ENCODE measurements around the gene CTXN1.

- PRO-cap: no peak
- CAGE, long polyA plus RNA: no peak
Measured at GRCh38 chr19:7730594-7731228, 1.2 kb downstream of the CLEC4G start.

DNA sequence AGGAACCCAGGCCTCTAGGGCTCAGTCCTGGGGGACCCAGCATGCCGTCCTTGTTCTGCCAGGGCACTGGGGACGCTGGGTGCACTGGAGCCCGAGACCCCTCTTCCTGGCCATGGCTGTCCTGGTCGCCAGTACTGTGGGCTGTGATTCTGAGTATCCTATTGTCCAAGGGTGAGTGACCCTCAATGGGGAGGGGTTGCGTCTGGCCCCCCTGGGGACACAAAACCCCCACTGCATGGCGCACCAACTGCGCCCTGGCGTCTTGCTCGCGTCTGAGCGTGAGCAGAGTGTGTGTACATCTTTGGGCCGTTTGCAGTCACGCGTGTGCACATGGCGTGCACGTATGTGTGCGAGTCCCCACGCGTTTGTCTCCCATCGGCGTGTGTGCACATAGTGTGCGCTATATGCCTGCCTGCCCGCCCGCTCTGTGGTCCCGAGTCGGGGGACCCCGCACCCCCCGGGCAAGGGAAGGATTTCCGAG is 24.8 kb downstream of the CLEC4M start:
- PRO-cap: no peak
- CAGE, long polyA plus RNA: no peak

- PRO-cap: no peak
- CAGE, long polyA plus RNA: no peak
Measured at GRCh38 chr19:7789357-7789965, 26.4 kb downstream of the CLEC4M start.

GRCh38 chr19:7872164-7872613 is 2.0 kb downstream of the PRR36 start:
- PRO-cap: no peak
- CAGE, long polyA plus RNA: no peak

DNA sequence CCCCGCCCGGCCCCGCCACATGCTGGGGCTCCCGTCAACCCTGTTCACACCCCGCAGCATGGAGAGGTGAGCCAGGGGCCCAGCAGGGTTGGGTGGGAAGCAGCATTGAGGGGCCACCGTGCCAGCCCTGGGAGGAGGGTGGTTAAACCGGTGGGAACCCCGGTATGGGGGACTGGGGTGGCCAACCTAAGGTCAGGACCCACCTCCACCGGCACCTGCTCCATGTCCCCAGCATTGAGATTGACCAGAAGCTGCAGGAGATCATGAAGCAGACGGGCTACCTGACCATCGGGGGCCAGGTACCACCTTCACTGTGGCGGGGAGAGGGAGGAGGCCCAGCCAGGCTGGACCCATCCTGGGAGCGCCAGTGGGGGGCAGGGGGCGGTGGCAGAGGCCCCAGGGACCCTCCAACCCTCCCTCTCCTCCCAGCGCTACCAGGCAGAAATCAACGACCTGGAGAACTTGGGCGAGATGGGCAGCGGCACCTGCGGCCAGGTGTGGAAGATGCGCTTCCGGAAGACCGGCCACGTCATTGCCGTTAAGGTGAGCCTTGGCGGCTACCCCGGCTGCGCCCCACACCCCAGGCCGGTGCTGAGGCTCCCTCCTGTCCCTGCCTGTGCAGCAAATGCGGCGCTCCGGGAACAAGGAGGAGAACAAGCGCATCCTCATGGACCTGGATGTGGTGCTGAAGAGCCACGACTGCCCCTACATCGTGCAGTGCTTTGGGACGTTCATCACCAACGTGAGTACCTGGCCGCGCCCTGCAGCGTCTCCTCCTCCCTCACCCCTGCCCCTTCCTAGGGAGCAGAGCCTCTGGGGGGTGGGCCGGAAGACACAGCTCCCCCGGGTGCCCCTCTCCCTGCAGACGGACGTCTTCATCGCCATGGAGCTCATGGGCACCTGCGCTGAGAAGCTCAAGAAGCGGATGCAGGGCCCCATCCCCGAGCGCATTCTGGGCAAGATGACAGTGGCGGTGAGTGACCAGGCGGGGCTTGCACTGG is 4.5 kb upstream of the TGFBR3L start:
- PRO-cap: no peak
- CAGE, long polyA plus RNA: no peak

DNA sequence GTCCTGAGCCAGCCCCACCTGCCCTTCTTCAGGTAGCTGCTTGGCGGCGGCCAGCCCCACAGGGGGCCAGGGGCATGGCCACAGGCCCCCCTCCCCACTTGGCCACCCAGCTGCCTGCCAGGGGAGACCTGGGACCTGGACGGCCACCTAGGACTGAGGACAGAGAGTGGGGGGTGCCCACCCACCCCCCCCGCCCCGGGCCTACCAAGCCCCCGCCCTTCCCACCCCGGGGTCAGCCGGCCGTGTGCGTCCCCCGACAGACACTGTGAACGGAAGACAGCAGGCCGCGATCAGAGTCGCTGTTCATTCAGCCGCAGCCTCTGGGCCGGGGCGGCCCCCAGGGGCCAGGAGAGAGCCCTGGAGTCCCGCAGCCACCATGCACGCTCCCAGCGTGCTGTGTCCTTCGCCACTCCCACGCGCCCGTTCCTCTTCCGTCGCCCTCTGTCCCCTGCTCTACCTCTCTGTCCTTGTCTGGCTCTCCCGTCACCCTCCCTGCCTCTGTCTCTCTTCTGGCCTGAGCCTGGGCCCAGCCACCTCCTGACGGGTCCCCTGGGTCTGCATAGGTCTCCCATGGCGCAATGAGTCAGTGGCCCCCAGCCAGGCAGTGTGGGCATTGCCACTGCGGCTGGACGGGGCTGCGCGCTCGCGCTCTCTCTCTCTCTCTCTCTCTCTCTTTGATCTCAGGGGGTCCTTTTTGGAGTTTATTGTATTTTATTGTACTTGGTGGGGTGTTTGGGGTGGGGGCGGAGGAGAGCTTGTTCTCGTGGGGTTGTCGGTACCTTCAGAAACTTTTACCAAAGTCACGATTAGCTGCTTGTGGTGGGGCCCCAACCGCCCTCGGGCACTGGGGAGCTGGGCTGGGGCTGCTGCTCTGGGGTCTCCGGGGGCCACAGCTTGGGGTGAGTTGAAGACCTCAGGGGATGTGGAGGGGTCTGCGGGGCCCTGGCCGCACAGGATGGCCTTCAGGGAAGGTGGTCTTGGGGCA is 1.9 kb upstream of the TGFBR3L start:
- PRO-cap: no peak
- CAGE, long polyA plus RNA: no peak

GRCh38 chr19:7913381-7914530 is 874 bp upstream of the TGFBR3L start:
- PRO-cap: no peak
- CAGE, long polyA plus RNA: start-site peak on the minus strand at chr19:7913790-7913877, 8 and 5 reads in 2 replicates

DNA sequence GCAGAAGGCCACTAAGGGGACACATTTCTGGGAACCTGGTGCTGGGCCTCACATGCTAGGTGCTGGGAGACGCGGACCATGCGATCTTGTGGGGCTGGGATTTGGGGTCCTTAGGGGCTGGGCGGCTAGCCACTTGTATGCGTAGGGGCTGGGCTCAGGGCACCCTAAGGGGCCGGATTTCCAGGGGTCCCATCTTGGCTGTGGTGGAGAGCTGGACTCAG is 2.4 kb downstream of the TGFBR3L start:
- PRO-cap: no peak
- CAGE, long polyA plus RNA: no peak

DNA sequence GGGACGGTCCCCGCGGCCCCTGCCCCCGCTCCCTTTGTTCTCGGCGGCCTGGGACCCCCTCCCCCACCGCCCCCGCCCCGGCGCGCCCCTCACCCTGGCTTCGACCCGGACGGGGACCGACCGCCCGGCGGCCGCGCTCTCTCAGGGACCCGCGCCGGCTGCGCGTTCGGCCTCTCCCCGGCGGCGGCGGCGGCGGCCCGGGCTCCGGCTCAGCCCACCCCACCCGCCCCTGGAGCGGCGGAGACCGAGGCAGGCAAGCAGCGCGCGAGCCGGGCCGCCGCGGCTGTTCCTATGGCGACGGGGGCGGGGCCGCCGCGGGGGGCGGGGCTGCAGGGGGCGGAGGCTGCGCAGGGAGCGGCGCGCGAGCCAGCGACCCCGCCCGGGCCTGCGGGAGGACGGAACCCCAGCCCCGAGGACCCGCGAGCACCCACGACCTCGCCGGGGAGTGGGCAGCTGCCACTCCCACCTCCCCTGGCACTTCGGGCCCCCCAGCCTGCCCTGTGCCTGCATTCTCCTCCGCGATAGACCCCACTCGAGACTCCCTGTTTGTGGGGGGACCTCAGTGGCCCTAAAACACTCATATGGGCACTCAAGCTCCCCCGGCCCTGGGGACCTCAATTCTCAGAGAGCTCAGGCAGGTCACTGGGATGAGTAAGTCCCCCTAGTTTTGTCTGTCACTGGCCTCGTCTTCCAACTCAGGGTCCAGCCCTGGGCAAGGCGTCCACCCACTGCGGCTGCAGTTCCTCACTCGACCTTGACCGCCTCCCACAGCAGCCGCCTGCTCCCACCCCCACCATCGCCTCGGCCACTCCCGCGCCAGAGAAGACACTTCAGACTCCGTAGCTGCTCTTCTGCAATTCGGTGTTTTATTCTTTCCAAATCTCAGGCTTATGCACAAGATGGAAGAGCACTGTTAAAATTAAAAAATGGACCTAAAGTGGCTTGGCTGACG is at the start of gene CTXN1:
CTXN1 (minus strand) TSS at position 262 of the 952 bp plus-strand sequence.
- PRO-cap: no peak
- CAGE, long polyA plus RNA: no peak

DNA sequence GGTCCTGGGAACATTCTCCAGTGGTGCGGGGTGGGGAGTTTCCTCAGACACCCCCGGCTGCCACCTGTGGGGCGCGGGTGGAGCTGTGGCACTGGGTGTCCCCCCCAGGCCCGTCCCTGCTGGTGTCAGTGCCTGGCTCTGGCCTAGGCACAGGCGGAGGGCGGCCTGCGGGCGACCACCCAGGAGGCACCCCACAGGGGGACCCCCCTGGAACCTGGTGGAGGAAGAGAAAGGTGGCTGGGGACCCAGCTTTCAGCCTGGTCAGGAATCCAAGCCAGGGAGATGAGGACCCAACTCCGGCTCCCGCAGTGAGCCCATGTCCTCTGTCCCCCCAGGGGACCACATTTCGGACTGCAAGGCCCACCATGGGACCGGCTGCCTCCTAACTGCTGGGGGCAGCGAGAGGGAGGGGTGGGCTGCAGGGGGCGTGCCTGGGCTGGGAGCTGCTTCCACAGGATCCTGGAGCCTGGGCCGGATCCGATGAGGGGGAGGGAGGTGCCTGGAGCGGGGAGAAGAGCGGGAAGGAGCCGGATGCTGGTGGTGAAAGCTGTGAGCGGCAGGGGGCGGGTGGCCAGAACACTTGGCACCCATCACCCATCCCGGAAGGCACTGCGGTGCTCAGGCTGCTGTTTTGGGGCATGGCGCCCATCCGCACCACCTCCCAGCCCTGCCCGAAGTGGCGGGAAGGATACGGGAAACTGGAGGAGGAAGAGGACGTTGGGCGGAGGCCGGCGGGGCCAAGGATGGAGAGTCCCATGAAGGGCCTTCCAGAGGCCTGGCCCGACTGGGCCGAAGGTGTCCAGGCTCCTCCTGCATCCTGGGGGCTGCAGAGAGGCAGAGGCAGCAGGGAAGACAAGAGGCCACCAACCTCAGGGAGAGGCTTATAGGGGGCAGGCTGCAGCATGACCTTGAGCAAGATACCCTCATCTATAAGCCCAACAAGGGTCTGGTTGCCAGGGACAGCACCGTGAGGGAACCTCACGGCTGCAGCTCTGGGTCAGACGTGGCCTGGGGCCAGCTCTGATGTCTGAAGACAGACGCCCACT is 5.6 kb upstream of the CTXN1 start:
- PRO-cap: no peak
- CAGE, long polyA plus RNA: no peak

DNA sequence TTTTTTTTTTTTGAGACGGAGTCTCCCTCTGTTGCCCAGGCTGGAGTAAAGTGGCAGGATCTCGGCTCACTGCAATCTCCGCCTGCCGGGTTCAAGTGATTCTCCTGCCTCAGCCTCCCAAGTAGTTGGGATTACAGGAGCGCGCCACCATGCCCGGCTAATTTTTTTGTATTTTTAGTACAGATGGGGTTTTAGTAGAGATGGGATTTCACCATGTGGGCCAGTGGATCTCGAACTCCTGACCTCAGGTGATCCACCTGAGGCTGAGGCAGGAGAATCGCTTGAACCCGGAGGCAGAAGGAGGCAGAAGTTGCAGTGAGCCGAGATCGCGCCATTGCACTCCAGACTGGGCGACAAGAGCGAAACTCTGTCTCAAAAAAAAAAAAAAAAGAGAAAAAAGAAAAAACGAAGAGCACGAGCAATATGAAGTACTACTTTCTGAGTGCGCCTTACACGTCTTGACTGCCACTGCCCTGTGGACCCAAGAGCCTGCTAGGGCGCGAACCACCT is 744 bp downstream of the TIMM44 start:
- PRO-cap: no peak
- CAGE, long polyA plus RNA: no peak

GRCh38 chr19:7965456-7965887 is 22.0 kb upstream of the TIMM44 start:
- PRO-cap: no peak
- CAGE, long polyA plus RNA: no peak

- PRO-cap: no peak
- CAGE, long polyA plus RNA: no peak
Measured at GRCh38 chr19:8017697-8018296, 12.4 kb upstream of the ELAVL1 start.

DNA sequence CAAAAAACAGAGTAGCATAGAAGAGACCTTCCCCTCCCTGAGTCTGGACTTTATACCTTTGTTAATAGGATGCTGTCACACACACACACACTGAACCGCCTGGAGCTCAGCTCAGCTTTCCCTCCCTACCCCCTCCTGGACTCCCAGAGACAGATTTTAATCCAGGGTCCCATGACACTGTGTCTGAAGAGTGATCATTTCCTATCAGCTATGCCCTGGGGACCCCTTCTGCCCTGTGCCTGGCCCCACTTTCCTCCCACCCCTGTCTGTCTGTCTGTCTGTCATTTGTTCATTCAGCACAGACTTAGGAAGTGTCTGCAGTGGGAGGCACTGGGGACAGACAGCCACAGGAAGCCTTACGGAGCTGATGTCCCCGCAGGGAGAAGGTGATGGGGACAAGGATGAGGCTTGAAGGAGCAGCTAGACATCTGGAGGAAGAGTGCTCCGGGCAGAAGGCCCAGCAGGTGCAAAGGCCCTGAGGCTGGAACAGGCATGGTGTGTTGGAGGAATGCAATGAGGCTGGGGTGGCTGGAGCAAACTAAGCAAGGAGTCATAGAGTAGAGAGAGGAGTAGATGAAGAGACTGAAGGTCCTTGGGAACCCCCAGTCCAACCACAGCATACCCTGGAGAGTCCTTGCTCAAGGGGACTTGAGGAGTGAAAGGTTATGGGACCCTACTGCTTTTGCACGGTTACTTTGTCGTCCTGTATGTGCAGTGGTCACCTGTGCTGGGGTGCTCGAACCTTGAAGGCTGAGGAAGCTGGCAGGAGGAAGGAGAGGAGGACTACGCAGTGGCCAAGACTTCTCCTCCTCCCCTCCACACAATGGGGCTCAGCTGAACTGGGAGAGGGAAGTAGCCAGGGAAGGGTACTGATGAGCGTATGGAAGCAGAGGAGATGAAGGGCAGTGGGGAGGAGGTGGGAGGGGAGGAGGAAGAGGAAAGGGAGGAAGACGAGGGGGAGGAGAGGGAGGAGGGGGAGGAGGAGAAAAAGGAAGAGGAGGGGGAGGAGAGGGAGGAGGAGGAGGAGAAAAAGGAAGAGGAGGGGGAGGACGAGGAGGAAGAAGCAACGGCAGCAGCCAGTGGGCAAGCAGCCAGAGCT is 5.2 kb downstream of the CERS4 start:
- PRO-cap: no peak
- CAGE, long polyA plus RNA: no peak

GRCh38 chr19:8355337-8355887 is 8.5 kb upstream of the ANGPTL4 start:
- PRO-cap: no peak
- CAGE, long polyA plus RNA: no peak

GRCh38 chr19:8445352-8445939 is 671 bp downstream of the HNRNPM start:
- PRO-cap: bidirectional peak, plus-strand start at chr19:8445588, minus-strand start at chr19:8445607; bidirectional peak, plus-strand start at chr19:8445838, minus-strand start at chr19:8445633
- CAGE, long polyA plus RNA: no peak

GRCh38 chr19:8511723-8512561 is 2.0 kb downstream of the ZNF414 start:
- PRO-cap: no peak
- CAGE, long polyA plus RNA: no peak

GRCh38 chr19:8575335-8576168 is 1.7 kb downstream of the MYO1F start:
- PRO-cap: no peak
- CAGE, long polyA plus RNA: no peak

DNA sequence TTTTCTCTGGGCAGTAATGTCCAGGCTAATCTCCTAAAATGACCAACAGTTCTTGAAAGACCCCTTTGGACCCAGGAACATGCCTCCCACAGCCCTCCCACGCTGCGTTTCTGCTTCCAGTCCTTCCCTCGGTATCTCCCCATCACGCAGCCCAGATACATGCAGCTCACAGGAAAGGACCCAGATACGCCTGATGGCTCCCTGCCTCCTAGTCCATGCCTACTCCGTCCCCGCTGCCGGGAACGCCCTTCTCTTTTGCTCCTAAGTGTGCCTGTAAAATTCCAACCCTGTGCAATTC is 77.5 kb upstream of the OR1M1 start:
- PRO-cap: no peak
- CAGE, long polyA plus RNA: no peak

DNA sequence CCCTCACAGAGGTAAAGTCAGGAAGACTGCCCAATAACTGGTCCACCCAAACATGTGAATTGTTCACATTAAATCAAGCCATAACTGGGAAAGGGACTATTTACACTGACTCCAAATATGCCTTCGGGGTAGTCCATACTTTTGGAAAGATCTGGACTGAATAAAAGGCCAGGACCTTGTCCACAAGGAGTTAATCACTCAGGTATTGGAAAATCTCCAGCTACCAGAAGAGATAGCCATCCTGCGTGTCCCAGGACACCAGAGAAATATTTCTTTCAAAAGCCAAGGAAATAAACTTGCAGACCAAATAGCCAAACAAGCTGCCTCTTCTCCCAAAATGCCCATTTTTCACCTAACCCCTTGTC is 9.9 kb upstream of the ZNF561 start:
- PRO-cap: no peak
- CAGE, long polyA plus RNA: no peak

Measured in B cell (primary cell).